GM19240 (cell line): ENCODE results near the genes CYSTM1 and HARS2.

- RRBS, result 16% methylated on average over 8 of the region's 52 CpGs
Observed at GRCh38 chr5:139646942-139648036, 860 bp upstream of the CXXC5 start.

GRCh38 chr5:139654728-139655594 is 6.8 kb downstream of the CXXC5 start:
- RRBS, result no CpG with 5 or more reads among the region's 13 CpGs

DNA sequence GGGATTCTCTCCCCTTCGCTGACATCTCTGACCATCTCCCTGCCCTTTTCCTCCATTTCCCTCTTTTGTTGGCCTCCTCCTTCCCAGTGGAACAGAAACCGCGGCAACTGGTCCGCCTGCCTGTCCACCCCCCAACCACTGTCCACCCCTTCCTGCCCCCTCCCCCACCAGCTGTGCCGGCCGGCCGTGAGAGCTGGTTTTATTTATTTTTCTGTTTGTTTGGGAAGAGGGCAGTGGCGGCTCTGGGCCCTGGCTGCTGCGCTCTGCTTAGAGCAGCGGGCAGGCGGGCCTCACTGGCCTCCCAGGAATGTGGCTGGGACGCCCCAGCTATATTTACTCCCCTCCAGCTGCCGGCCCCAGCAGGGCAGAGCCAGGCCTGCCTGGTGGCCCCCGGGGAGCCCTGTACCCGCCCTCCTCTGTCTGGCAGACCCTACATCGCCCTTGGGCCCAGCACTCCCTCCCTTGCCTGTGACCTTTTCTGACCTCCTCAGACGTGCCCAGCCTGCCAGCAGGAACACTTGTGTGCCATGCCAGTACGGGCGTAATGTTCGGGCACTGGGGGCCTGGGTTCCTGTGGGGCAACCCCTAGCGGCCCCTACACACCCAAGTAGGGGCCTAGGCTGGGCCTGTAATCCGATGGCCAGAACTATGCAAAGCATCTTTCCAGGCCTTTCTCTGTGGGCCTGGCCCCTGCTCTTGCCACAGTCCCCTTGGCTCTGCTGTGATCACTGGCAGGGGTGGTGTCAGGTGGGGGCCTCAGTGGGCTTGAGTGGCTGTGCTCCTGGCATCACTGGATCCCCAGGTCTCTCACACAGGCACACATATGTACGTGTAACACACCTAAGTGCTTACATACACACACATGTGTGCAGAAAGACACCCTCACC is 7.7 kb downstream of the CXXC5 start:
- RRBS, result 18% methylated on average over 2 of the region's 23 CpGs

DNA sequence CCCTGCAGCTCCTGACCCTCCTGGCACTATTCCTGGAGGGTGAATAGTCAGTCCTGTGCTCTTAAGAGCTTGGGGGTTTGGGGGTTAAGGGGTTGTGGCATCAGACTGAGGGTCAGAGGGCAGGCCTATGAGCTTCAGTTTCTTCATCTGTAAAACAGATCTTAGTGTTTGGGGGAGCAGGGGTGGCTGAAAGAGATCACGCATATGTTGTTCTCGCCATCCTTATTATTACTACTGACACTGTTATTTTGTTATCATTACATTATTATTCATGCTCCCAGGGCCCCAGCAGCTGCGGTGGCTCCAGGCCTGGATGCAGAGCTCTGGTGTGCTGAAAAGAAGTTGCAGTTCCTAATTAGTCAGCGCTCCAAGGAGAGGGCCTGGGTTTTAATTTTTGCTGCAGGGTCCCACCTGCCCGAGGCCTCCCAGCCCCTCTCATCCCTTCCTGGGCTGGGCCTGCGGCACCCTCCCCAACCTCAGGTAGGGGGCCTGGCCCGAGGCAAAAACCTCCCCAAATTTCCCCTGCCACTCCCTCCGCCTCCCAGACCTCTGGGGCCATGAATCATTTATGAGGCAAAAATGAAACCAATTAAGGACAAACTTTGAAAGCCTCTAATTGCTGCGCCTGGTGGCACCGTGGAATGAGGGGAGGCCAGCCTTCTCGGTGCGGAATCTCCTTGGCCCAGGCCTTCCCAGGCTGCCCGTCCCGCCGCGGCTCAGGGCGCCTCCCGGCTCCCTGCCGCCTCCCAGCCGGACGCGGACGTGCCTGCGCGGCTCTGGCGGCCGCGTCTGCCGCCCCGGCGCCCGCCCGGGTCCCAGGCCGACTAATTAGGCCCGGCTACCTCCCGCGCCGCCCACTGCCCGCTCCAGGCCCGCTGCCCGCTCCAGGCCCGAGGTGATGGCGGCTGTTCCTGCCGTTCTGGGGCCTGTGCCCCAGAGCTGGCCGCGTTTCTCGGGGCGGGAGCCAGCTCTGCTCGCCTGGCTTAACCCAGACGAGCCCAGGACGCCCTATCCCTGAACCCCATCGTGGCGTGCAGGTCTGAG is 19.8 kb downstream of the CXXC5 start:
- RRBS, result 1% methylated on average over 11 of the region's 53 CpGs

DNA sequence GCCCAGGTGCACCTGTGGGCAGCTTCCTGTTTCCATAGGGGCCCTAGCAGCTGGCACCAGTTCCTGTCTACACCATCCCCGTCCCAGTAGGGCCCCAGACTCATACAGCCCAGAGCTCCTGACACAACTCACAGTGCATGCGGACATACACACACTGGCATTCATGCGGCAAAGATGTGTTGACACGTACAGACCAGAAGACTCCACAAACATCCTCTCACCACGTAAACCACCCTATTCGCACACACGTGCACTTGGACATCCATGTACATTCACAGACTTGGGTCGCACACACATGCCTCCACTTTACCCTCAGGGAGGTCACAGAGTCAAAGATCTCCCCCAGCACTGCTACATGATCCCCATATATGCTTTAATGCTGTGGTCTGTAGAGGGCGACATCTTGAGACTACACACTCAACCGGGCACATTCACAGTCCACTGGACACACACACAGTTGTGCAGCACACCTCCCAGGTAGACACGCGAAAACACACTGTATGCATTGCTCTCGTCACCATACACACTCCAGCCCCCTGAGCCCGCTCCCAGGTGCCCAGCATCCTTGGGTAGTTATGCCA is 22.4 kb downstream of the CXXC5 start:
- RRBS, result no CpG with 5 or more reads among the region's 14 CpGs

DNA sequence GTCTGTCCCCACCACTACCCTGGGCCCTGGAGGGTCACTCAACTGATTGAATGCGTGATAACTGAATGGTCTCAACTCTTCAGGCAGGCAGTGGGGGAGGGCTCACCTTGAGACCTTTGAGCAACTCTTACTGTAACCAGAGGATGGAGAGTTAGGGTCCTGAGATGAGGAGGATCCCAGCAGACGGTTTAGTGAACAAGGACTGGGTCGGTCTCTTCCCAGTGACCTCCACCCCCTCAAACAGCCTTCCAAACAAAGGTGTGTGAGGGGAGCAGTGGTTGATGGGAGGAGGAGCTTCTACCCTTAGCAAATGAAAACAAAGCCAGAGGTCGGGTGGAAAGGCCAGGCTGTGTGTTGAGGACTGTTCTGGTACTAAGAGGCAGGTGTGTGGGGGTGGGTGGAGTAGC is 59.4 kb downstream of the CXXC5 start:
- RRBS, result no CpG with 5 or more reads among the region's 4 CpGs

DNA sequence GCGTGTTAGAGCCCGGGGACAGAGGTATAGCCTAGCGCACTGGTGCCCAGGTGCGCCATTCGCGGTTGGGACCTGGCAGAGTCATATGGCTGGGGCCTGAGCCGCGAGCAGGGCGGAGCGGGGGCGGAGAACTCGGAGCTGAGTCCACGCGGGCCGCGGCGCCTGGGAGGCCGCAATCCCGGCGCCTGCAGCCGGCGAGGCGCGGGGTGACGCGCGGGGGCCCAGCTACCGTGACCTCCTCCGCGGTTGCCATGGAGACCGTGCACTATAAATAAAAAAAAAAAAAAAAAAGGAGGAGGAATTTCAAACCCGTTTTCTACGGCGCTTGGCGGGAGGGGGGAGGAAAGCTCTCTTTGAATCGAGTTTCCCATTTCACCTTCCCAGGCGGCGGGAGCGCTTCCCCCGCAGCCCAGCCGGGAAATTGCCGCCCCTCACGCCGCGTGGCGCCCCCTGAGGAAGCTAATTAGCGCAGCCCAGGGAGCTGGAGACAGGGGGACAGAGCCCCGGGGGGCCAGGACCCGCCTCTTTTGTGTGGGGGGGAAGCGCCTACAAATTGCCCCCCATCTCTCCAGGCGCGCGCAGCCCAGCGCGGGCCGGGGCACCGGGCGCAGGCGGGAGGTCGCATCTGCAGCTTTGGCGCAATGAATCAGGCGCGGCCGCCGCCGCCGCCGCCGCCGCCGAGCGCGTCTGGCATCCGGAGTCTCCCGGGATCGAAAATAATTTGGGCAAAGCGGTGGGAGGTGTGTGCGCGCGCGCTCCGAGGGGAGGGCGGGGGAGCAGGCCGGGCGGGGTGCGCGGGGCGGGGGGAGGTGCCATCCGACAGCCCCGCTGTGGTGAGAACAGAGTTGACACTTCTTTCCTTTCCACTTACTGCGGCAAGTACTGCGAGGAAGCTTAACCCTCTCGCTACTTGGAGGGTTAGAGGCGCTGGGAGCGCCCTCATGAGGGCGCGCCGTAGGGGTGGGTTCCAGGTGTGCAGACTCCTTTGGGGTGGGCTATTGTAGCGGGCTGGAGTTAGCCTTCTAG is 62.8 kb downstream of the CXXC5 start:
- RRBS, result 2% methylated on average over 36 of the region's 99 CpGs

- RRBS, result no CpG with 5 or more reads among the region's 3 CpGs
Observed at GRCh38 chr5:140011113-140011883, 31.8 kb downstream of the NRG2 start.

GRCh38 chr5:140164993-140165663 is 9.9 kb upstream of the CYSTM1 start:
- RRBS, result no CpG with 5 or more reads among the region's 5 CpGs

DNA sequence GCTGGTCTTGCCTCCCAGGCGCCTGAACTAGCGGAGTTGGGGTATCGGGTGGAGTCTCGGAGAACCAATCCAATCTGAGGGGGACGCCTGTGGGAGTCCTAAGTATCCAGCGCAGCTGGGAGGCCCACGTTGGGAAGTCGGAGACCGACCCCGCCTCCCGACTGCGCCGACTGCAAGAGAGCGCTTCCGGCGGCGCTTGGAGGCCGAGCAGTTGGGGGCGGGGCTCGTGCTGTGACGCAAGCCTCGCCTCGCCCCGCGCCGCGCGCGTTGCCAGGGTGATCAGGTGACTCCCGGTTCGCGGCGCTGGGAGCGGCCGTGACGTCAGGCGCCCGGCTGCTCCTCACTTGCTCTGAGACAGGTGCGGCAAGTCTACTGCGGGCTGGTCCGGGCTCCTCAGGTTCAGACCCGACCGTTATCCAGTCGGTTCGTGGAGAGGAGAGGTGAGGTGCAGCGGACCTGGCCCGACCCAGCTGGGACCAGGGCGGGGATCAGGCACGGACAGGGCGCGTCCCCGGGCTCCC is at the start of gene CYSTM1:
CYSTM1 (plus strand) TSS at position 343 of the 521 bp plus-strand sequence.
- RRBS, result 4% methylated on average over 22 of the region's 52 CpGs

DNA sequence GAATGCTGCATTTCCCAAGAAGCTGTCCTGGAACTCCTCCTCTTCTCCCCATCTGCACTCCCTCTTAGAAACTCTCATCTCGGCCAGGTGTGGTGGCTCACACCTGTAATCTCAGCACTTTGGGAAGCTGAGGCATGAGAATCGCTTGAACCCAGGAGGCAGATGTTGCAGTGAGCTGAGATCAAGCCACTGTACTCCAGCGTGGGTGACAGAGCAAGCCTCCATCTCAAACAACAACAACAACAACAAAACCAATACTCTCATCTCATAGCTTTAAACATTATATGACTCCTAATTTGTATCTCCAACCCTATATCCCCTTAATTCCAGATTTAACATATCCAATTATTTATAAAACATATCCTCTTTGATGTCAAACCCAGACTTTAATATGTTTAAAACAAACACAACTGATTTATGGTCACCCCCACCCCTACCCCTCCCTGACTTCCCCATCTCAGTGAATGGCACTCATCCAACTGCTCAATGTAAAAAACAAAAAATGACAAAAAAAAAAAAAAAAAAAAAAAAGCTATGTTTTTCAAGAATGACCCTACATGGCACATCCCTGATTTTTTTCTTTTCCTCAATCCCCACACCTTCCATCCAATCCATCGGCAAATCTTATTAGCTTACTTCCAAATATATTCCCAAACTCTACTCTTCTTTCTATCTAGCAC is 46.6 kb downstream of the PFDN1 start:
- RRBS, result no CpG with 5 or more reads among the region's 4 CpGs

- RRBS, result no CpG with 5 or more reads among the region's 8 CpGs
Observed at GRCh38 chr5:140267537-140267894, 35.4 kb downstream of the PFDN1 start.

DNA sequence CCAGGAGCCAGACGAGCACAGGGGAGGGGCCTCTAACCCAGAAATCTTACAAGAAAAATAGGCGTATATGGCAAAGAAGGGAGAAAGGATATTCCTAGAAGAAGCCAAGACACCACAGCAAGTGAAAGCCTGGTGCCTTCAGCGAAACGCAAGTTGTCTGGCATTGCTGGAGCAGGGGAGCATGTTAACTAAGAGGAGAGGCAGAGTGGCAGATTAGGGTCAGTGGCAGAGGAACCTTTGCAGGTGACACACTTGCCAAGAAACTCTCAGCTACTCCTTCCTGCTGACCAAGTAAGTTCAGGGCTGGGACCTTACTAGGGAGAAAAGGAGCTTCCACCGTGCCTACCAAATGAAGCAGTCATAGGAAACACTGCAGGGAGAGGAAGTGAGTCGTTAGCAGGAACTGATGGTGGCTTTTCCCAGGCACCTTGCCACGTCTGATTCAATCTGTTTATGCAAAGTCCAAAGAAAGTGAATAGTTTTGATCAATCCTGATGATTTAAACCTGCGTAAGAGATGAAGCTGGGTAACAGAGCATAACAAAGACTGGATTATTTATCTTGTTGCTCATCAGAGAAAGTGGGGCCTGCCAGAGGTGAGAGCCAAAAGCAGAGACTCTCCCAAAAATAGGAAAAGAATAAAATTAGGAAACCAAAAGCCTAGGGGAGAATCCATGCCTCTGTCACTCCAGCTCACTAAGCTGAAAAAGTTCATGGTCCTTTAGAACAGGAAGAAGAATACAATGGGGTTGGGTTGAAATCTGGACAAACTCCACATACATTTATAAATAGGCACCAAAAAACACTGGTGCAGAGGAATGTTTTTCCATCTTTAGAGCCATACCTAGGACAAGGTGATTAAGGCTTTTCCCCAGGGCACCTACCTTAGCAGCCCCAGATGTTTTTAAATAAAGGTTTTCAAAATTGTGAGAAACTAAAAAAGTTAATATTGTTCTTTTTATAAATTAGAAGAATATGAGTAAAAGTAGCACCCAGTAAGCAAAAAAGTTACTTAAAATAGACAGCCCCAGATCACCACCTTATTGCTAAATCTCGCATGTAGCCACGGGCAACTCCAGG is 9.3 kb upstream of the PFDN1 start:
- RRBS, result no CpG with 5 or more reads among the region's 10 CpGs

DNA sequence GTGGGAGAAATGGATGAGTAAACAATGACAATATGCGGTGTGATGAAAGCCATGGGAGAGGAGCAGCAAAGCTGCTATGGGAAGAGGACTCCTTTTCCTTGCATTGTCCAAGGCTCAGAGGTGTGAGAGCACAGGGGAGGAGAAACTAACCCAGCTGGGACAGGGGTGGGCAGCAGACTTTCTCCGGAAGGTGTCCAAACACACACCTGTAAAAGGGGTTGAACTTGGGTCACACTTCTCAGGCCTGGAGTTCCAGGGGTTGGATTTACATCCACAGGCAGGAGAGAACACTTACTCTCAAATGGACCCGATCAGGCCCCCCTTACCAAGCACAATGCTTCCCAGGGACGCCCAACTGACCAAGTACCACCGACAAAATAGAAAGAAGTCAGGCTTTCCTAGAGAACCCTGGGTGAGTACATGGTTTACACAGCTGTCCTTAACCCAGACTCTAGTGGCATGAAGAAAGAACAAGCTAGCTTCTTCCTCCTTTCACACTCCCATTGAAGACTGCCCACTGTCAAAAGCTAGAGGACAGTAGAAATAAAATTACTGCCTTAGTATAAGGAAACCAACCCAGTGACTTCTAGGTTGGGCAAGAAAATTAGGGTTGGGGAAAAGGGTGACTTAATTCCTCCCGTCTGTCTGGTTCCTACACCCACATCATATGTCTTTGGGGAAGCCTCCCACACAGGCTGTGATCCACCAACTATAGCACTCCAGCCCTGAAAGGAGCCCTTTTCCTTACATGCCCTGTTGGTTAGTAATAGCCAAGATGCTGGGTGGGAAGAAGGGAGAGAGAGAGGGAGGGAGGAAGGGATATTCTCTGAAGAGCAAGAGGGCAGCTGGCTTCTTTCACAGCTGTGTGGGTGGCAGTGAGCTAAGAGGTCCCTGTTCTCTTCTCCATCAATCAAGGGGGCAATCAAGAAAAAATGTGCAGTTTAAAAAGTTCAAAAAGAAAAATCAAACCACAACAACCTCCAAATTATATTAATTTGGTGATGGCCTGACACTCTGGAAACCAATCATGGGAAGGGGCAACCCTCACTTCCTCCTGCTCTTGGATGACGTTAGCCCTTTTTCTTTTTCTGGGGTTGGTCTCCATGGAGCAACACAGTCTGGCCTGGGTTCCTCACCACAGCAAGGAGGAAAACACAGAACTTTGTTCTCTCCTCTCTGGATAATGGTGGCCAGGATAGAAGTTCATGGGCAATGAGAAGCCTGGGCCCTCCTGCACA is 21.7 kb upstream of the PFDN1 start:
- RRBS, result no CpG with 5 or more reads among the region's 7 CpGs

GRCh38 chr5:140332786-140333258 is 13.6 kb downstream of the HBEGF start:
- RRBS, result no CpG with 5 or more reads among the region's 4 CpGs

DNA sequence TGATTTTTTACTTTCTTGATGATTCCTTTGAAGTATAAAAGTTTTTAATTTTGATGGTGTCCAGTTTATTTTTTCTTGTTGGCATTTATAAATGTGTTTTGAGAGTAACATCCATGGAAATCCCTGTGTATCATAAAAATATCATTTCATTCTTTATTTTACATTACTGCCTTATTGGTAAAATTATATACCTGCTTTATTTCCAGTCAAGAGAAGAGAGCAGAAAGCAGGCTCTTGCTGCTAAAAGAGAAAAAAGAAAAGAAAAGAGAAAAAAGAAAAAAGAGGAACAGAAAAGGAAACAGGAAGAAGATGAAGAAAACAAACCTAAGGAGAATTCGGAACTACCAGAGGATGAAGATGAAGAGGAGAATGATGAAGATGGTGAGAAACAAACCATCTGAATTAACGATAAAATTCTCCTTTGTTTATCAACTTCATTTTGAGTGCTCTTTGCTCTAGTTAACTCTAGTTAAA is 23.6 kb upstream of the EIF4EBP3 start:
- RRBS, result no CpG with 5 or more reads among the region's 2 CpGs

DNA sequence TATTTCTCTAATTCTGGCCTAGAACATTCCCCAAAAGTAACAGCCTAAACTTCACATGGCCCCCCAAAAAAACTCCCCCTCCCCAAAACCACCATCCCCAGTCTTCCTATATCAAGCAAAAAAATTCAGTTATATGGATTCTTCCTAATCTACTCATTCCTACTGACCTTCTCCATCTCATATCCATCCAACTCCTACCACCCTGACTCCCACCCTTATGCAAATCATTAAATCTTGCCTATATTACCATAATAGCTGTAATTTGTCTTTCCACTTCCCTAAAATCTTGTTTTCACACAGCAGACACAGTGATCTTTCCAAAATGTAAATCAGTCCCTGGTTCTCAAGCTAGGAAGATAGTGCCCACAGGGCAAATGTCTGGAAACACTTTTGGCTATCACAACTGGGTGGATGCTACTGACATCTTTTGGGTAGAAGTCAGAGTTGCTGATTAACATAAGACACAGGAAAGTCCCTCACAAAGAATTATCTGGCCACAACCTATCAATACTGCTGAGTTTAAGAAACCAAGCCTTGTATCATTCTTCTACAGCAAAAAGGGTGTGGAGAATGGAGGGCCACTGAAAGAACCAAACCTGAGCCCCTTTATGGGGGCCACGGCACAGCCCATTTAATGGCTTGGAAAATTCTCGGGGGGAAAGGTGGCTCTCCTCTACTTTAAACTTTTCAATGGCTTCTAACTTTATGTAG is 1.4 kb downstream of the SRA1 start:
- RRBS, result no CpG with 5 or more reads among the region's 2 CpGs

GRCh38 chr5:140568806-140569698 is 4.4 kb downstream of the SLC35A4 start:
- RRBS, result no CpG with 5 or more reads among the region's 7 CpGs

GRCh38 chr5:140631811-140632885 is 827 bp downstream of the CD14 start:
- RRBS, result 36% methylated on average over 9 of the region's 78 CpGs

DNA sequence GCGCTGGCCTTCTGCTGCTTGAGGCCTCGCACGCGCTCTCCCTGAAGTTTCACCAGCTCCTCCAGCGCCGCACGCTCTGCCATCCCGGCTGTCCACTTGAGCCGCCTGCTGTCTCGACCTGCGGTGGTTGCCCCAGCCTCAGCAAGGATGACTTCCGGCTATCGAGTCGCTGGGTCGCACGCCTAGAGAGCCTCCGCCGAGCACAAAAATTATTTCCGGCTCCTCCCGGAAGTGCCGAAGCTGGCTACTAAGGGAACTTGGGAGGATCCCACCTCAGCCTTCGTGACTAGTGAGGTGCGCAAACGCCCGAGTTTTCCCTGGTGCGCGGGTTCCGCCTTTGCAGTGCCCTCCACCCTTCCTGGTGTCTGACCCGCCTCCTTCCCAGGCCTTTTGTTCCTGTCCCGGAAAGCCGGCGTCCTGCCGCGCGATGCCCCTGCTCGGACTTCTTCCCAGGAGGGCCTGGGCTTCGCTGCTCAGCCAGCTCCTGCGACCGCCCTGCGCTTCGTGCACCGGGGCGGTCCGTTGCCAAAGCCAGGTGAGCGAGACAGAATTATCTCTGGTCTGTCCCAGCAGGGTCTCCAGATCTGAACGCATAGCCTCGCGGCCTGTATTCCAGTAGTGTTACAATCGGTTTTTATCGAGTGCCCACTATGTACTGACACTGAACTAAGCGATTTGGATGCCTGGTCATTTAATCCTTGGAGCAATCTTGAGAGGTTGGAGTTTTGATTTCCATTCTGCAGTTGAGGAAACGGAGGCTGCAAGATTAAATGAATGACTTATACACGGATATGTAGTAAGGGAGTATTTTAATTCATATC is at the start of gene HARS2:
HARS2 (plus strand) TSS at position 234 of the 821 bp plus-strand sequence.
- RRBS, result 2% methylated on average over 23 of the region's 53 CpGs